ENCODE measurements around the genes CHRNB4, MTHFS and CEMIP.

DNA sequence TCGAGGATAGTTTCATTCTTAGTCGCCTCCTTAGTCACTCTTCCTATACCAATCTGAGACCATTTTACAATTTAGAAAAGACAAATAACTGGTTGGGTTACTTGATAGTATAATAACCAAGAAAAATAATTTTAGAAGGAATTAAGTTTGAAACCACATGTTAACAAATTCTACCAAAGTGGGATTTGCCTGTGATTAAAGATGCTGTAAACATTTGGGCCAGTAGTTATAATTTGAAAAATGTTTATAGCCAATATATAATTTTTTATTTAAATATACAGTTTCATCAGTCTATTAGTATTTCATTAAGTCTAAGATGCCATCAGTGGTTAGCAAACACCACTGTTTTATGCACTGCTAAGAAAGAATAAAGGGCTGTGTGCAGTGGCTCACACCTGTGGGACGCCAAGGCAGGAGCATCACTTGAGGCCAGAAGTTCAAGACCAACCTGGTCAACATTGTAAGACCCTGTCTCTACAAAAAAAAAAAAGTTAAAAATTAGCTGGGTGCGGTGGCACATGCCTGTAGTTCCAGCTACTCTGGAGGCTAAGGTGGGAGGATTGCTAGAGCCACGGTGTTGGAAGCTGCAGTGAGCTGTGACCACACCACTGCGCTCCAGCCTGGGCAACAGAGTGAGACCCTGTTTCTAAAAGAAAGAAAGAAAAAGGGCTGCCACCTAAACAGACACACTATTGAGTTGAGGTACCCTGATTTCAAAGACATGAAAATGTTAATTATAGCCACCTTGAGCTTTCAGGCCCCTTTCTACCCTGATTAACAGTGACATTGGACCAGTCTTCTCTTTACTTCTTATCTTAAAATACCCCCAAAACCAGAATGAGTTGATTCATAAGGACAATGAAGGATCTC, 31.9 kb upstream of the HYKK start:
- PRO-cap: no peak
CAGE:
- cytosol, long polyA plus RNA: no peak
- long polyA plus RNA: no peak
- nucleus, long polyA plus RNA: no peak

DNA sequence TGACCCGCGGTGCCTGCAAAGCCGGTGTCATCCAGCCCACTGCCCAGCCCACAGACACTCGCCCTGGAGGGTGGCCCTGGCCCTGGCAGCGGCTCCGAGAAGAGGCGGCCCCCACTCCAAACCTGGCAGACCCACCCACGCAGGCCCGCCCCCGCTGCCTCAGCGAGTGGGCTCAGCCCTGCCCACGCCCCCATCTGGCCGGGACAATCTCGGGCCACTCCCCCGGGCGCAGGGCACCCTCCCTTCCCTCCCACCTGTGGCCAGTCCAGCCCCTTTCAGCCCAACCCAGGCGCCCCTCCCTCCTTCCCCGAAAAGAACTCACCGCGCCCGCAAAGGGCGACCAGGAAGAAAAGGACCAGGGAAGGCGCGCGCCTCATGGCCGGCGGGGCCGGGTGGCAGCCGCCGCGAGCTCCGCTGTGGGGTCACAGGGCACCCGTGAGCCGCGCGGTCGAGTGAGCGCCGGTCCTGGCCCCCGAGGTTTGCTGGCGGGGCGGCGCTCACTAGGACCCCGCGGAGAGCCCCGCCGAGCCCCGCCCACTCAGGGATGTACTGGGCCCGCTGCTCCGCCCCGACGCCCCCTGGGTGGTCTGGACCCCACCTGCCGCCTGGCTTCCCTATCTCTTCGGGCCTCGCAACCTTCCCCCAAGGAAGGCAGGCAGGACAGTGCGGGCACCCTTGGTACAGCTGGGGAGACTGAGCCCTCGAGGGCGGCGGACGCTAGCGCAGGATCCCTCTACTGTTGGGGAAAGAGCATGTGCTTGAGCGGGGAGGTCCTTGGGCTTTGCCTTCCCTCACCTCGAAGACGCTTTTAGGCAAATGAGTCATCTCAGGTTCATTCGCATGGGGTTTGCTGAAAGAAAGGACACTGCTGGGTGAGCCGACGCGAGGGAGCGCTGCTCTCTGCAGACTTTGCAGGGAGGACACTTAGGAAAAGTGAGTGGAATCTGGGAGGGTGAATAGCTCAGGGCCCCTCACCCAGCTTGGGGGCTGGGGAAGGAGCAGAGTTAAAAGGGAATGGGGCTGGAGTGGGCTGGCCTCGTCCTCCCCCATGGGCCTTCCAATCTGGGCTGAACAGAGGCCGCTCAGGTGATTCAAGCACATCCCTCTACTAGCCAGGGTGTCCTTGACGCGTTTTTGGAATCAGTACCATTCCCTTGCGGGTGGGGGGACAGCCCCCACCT, at the start of gene CHRNB4:
TSS of gene CHRNB4 (minus strand) at position 454 of the 1,181 bp plus-strand sequence.
- PRO-cap: no peak
CAGE:
- cytosol, long polyA plus RNA: no peak
- long polyA plus RNA: no peak
- nucleus, long polyA plus RNA: no peak

DNA sequence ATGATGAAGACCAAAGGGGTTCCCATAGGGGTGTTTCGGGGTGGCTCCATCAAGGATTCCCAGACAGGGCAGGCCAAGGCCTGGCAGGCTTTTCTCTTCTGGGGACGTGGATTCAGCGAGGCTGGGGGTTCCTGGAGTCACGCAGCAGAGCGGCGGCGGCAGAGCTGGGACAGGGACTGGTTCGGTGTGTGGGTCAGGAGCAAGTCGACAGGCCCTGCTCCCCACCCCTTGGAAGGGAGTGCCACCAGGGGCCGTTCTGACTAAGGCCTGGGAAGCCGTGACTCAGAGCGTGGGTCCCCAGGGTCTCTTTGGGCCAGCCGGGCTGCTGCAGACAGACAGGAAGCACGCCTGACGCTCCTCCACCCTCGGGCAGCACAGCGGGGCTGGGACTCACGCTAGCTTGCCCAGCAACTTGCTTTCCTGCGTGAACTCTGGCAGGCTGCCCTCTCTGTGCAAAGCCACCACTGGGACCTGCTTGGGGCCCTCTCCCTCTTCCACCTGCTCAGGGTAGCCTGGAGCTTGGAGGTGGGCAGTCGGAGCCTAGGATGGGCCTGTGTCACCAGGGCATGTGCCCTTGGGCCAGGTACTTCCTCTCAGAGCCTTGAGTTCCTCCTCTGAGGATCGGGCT, 54.2 kb downstream of the ADAMTS7 start:
- PRO-cap: no peak
CAGE:
- cytosol, long polyA plus RNA: no peak
- long polyA plus RNA: no peak
- nucleus, long polyA plus RNA: no peak

DNA sequence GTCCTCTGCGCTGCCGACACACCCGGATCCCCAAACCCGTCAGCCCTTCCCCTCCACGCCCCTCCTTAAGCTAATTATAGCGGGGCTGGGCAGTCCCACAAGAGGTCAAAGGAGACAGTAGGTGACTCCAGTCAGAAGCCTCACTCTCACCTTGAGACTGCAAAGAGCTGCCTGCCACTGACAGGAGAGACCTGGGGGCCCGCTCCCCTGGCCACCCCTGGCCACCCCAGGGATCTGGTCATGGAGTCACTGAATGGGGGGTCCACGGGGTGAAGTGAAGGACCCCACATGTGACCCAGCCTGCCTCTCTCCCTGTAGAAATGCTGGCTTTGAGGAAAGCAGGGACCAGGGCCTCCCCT, 31.1 kb downstream of the ADAMTS7 start:
- PRO-cap: no peak
CAGE:
- cytosol, long polyA plus RNA: no peak
- long polyA plus RNA: no peak
- nucleus, long polyA plus RNA: no peak

DNA sequence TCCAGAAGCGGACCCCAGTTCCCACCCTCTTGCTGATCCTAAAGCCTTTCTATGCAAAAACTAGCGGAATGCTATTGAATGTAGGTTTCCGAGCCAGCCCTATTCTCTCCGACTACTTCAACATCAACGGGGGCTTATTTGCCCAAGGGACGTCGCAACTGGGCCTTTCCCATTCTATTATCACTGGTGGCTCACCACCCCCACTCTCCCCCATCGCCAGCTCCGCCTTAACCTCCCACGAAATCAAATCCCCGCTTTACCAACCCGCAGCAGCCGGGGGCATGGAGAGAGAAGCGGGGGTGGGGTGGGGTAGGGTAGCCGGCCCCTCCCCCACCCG, 322 bp upstream of the MORF4L1 start:
- PRO-cap: no peak
CAGE:
- cytosol, long polyA plus RNA: no peak
- long polyA plus RNA: no peak
- nucleus, long polyA plus RNA: no peak

DNA sequence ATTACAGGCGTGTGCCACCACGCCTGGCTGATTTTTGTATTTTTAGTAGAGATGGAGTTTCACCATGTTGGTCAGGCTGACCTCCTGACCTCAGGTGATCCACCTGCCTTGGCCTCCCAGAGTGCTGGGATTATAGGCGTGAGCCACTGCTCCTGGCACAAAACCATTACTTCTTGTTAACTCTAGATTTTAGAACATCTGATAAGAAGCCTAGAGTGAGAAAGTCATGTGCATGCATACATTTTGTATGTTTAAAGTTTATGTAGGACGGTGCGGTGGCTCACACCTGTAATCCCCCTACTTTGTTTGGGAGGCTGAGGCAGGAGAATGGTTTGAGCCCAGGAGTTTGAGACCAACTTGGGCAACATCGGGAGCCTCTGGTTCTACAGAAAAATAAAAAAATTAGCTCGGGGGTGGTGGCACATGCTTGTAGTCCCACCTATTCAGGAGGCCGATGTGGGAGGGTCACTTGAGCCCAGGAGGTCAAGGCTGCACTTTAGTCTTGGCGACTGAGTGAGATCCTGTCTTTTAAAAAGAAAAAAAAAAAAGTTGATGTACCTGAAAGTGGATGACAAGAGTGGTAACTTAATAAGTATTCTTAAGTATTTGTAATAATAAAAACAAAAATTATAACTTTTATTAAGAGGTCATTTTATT, 15.4 kb downstream of the MORF4L1 start:
- PRO-cap: no peak
CAGE:
- cytosol, long polyA plus RNA: no peak
- long polyA plus RNA: no peak
- nucleus, long polyA plus RNA: no peak

- PRO-cap: no peak
CAGE:
- cytosol, long polyA plus RNA: no peak
- long polyA plus RNA: no peak
- nucleus, long polyA plus RNA: no peak
Observed at GRCh38 chr15:78909855-78910426, 34.9 kb downstream of the CTSH start.

DNA sequence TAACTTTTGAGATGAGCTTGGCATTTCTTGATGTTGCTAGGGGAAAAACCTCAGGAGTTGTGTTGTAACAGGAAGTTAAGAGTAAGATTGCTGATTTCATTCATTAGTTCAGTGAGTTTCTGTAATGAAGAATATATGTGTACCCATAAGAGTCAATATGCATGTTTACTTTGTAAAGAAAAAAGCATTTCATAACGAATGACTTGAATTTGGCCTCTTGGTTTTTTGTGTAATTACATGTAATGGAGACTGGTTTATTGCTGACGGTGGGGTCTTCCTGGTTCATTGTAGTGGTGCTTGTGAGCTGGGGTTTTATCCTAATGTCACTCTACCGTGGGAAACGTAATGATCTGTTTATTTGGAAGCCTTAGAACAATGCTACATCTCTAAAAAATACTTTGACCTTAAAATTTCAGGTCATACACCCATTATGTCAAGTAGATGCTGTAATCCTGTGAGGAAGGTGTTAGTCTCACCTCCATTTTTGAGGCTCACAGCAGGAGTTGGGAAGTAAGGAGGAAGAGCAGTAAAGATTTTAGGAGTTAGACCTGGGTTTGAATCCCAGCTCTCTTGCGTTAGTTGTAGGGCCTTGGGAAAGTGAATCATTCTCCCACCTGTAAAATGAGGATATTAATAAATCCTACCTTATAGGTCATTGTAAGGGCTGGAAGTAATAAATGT, 32.3 kb downstream of the CTSH start:
- PRO-cap: no peak
CAGE:
- cytosol, long polyA plus RNA: no peak
- long polyA plus RNA: no peak
- nucleus, long polyA plus RNA: no peak

DNA sequence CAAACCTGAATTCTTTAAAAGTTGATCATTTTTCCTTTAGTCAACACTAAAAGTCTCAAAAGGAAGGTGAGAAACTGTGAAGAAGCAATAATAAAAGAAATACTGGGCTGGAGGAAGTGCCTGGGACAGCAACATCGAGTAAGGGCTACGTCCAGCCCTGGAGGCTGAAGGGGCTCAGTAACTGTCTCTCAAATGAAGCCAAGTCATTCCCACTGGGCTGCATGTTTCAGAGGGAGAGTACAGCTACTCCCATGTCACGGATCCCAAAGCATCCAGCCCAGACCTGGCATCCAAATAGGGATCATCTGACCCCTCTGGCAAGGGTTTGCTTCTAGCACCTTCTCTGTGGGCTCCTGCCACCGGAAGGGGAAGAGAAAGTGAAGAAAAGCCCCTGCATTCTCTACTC, 64.4 kb upstream of the CTSH start:
- PRO-cap: no peak
CAGE:
- cytosol, long polyA plus RNA: no peak
- long polyA plus RNA: no peak
- nucleus, long polyA plus RNA: no peak

GRCh38 chr15:79243760-79244175, 38.8 kb upstream of the ANKRD34C start:
- PRO-cap: no peak
CAGE:
- cytosol, long polyA plus RNA: no peak
- long polyA plus RNA: no peak
- nucleus, long polyA plus RNA: no peak

DNA sequence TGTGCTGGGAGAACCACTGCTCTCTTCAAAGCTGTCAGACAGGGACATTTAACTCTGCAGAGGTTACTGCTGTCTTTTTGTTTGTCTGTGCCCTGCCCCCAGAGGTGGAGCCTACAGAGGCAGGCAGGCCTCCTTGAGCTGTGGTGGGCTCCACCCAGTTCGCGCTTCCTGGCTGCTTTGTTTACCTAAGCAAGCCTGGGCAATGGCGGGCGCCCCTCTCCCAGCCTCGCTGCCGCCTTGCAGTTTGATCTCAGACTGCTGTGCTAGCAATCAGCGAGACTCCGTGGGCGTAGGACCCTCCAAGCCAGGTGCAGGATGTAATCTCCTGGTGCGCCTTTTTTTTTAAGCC, 59.0 kb downstream of the MINAR1 start:
- PRO-cap: no peak
CAGE:
- cytosol, long polyA plus RNA: no peak
- long polyA plus RNA: no peak
- nucleus, long polyA plus RNA: no peak

DNA sequence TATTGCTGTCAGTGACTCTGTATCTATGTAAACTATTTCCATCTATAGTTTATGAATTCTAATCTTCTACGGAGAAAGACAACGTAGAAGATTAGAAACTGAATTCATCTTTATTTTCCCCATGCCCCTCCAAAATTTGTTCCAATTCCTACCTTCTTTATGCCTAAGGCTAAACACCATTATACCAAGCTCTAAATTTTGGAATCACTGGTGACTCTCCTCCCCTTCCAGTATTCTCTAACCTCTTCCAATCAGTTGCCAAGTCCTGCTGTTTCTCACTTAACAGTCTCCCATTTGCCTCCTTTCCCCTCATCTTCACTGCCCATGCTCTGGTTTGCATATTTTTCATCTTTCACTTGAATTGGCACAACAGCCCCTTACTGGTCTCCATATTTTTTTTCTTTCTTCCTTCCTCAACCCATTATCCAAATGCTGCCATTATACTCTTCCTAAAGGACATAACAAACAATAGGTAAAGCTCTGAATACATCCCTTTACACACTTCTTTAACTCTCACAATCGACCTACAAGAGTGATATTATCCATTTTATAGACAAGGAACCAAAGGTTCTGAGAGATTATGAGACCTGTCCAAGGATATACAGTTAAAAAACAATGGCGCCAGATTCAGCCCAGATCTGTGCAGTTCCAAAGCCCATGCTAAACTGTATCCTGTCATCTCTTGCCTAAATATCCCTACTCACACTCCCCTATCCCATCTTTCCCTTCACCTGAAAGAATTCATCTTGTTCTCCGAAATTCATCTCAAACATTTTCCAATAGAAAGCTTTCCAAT, 2.1 kb downstream of the MTHFS start:
- PRO-cap: no peak
CAGE:
- cytosol, long polyA plus RNA: no peak
- long polyA plus RNA: no peak
- nucleus, long polyA plus RNA: no peak

GRCh38 chr15:79896903-79897775, at the start of gene MTHFS:
Gene MTHFS, minus strand, starts transcription at chr15:79897014.
- PRO-cap: bidirectional peak, plus-strand start at chr15:79897182, minus-strand start at chr15:79897011
CAGE:
- cytosol, long polyA plus RNA: start-site peak on the minus strand at chr15:79896991-79897023, 574 and 375 reads in 2 replicates
- long polyA plus RNA: start-site peak on the minus strand at chr15:79896993-79897023, 456 and 92 reads in 2 replicates
- nucleus, long polyA plus RNA: start-site peak on the minus strand at chr15:79896993-79897057, 286 and 142 reads in 2 replicates

DNA sequence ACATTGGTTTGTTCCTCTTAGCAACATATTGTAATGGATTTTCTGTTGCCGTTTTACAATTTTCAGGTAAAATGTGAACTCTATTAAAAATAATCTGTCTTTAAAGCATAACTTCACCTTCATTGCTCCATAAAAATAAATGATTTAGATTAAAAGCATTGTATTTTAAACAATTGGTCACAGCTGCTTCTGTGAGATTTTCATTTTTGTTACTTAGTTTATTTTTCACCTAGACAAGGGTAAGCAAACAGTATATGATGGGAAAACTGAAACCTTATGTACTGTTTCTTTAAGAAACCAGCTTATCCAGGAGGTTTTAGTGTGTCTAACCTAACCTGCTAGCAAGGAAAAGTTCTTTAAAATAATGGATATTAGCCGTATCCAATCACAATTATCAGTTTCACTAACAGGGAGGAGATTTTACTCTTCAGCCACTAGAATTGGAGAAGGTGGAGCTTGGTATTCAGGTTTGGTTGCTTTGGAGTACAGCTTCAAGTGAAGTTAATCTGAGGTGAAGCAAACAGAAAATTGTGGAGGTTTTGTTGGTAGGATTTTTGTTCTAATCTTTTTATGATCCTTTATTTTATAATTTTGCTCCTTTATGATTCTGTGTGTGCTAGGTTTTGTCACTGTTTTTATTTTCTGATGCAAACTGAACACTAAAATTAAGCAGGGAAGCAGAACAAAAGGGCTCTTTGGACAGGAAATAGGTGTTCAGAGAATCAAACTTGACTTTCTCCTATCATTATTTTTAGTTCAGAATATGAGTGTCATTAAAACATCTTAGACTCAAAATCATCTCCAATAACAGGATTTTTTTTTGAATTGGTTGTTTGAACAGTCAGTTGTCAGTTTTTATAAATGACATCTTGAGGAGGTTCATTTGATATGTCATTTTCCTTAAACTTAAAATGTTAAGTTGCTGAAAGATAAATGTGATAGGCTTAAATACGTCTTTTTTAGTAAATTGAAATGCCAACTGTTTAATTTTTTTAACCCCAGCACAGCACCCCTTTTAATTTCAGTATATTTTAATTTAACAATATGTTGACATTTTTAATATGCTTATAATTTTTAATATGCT, 13.0 kb downstream of the ZFAND6 start:
- PRO-cap: no peak
CAGE:
- cytosol, long polyA plus RNA: start-site peak on the plus strand centred at position 480 of the sequence, 74 bp wide, 96 and 108 reads in 2 replicates
- long polyA plus RNA: no peak
- nucleus, long polyA plus RNA: start-site peak on the plus strand centred at position 861 of the sequence, 905 bp wide, 56 and 108 reads in 2 replicates

DNA sequence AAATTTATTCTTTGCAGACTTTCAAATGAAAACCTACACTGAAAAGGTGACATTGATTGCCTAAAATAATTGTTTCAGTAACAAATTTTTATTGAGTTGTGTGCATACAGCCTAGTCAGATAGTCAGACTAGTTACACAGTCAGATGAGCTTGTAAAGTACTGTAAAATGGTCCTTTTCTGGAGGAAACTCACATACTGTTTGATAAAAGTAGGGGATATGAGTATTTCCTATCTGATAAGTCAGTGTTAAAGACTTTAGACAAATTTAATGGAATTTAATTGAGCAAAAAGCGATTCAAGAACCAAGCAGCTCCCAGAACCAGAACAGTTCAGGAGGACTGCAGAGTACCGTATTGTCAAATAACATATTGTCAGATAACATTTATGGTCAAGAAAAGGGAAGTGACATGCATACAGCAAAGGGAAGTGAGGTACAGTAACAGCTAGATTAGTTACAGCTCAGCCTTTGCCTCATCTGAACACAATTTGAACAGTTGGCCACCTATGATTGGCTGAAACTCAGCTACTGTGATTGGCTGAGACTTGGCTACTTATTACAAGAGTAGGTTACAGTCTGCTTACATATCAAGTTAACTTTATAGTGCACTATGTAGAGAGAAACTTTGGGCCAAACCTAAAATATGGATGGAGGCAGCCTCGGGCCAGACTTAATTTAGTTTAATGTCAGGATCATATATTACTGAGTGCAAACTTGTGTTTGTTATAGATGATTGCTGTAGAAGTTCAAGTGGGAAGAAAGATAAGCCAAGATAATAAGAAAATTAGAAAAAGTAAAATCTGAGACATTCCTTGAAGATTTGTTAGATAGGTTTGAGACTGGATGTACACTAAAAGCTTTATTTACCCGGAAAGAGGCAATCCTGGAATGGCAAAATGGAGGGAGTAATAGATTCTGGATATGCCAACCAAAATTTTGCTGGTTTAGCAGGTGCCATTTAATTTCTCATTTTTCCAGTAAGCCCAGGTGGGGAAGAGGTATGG, 22.0 kb downstream of the ZFAND6 start:
- PRO-cap: no peak
CAGE:
- cytosol, long polyA plus RNA: no peak
- long polyA plus RNA: no peak
- nucleus, long polyA plus RNA: no peak

DNA sequence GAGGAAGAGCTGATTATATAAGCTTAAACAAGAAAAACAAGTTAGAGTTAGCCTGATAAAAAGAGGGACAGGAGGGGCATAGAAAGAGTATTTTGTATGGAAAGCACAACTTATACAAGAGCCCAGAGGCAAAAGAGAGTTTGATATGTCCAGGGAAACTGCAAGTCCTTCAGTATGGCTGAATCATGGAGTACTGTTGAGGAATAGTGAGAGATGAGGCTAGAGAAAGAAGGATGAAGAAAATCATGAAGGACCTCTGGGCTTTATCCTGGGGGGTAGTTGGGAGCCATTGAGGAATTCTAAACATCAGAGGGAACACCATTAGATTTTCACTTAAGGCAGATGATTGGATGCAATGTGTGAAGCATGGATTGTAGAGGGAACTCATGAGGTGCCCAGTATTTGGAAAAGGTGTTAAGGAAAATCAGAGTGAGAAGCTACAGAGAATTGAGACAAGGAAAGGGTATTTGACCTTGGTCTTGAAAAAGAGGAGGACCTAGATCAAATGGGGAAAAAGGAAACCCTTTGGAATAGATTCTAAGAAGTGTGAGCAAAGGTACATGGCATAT, 22.9 kb upstream of the FAH start:
- PRO-cap: no peak
CAGE:
- cytosol, long polyA plus RNA: no peak
- long polyA plus RNA: no peak
- nucleus, long polyA plus RNA: no peak

GRCh38 chr15:80160427-80161114, 7.8 kb downstream of the FAH start:
- PRO-cap: no peak
CAGE:
- cytosol, long polyA plus RNA: no peak
- long polyA plus RNA: no peak
- nucleus, long polyA plus RNA: no peak

DNA sequence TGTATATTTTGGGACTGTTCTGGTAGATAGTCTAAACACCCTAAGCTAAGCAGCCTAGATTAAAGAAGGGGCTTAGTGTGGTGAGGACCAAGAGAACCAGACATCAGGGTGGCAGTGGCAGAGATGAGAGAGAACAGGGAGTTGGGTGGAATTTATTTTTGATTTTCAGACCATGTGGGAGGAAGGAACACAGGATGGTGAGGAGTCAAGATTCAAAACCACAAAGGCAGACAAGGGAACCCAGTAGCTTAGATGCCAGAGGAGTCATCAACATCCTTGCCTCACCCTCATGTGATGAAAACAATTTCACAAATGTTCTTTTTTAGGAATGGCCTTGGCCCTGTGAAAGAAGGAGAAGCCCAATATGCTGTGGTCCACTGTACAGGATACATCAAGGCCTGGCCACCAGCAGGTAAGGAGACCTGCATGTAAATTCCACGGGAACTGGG, 109.8 kb downstream of the ARNT2 start:
- PRO-cap: no peak
CAGE:
- cytosol, long polyA plus RNA: no peak
- long polyA plus RNA: no peak
- nucleus, long polyA plus RNA: no peak

DNA sequence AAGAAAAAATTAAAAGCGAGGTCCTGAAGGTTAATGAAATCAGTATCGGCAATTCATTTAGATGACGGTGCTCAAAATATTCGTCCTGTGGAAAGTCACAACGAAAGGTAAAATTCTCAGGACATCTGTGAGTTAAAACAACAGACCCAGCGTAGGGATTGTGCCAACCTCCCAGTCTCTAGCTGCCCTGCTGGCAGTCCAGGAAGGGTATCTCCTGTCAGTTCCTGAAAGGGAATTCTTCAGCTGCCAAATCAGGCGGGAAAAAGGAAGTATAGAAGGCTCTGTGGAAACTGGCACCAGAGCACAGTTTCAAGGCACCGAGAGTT, 1.2 kb upstream of the ABHD17C start:
- PRO-cap: no peak
CAGE:
- cytosol, long polyA plus RNA: no peak
- long polyA plus RNA: no peak
- nucleus, long polyA plus RNA: no peak

GRCh38 chr15:80778778-80779610, at the start of gene CEMIP:
Gene CEMIP, plus strand, starts transcription at chr15:80779370.
- PRO-cap: no peak
CAGE:
- cytosol, long polyA plus RNA: no peak
- long polyA plus RNA: no peak
- nucleus, long polyA plus RNA: no peak

Data from A549 (cell line).